Omental fat pad (tissue), 4 donors: ENCODE measurements around a stretch of chr11.

DNA sequence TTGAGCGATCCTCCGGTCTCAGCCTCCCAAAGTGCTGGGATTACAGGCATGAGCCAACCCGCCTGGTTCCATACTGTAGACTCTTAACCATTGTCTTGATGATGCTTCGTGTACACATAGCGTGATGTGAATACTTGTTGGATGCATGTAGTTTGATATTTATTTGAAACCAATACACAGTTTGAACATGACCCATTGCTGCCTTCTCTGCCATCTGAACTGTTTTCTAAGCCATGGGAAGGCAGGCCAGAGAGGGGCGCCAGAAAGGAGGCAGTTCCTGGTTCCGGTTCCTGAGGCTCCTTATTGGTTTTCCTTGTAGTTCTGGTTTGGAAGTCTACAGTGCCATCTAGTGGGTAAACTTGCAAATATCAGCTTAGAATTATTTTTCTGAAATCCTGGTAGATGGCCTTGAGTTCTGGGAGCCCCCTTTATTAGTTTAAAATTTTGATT, 48.2 kb downstream of the GRAMD1B start:
- PRO-cap = no peak
- RAMPAGE, long total RNA, 4 experiments = no peak in any of the 4 experiments

DNA sequence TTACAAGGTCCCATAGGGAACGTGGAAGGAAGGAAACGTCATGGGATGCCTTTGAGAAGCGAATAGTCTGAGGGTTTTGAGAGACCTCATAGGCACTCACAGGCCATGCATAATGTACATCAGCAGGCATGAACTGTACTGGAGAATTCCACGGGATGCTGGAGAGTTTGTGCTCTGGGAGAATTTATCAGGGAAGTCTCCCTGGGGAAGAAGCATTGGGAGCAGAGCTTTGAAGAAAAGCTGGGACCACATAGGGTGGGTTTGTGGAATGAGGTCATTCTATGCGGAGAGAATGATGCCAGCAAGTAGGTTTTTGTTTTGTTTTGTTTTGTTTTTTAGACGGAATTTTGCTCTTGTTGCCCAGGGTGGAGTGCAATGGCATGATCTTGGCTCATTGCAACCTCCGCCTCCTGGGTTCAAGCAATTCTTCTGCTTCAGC, 112.1 kb downstream of the SCN3B start:
- PRO-cap = no peak
- RAMPAGE, long total RNA, 4 experiments = no peak in any of the 4 experiments

DNA sequence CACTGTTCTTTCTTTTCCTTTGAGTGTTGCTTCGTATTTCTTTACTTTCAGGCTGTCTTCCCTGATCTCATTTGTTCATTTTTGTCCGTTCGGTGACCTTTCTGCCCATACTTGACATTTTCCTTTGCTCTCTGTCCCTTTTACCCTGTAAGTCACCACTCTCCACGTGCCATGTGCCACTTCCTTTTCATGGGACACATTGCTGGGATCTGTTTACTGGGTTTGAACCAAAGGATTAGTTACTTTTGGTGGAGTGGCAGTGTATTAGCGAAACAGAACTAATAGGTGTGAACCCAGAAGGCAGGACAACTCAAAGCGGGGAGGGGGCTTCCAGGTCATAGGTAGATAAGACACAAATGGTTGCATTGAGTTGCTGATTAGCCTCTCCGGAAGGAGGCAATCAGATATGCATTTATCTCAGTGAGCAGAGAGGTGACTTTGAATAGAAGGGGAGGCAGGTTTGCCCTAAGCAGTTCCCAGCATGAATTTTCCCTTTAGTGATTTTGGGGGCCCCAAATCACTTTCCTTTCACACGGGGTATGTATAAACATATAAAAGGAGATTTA, 859 bp upstream of the ZNF202 start:
- PRO-cap = no peak
- RAMPAGE, long total RNA, 4 experiments = no peak in any of the 4 experiments

DNA sequence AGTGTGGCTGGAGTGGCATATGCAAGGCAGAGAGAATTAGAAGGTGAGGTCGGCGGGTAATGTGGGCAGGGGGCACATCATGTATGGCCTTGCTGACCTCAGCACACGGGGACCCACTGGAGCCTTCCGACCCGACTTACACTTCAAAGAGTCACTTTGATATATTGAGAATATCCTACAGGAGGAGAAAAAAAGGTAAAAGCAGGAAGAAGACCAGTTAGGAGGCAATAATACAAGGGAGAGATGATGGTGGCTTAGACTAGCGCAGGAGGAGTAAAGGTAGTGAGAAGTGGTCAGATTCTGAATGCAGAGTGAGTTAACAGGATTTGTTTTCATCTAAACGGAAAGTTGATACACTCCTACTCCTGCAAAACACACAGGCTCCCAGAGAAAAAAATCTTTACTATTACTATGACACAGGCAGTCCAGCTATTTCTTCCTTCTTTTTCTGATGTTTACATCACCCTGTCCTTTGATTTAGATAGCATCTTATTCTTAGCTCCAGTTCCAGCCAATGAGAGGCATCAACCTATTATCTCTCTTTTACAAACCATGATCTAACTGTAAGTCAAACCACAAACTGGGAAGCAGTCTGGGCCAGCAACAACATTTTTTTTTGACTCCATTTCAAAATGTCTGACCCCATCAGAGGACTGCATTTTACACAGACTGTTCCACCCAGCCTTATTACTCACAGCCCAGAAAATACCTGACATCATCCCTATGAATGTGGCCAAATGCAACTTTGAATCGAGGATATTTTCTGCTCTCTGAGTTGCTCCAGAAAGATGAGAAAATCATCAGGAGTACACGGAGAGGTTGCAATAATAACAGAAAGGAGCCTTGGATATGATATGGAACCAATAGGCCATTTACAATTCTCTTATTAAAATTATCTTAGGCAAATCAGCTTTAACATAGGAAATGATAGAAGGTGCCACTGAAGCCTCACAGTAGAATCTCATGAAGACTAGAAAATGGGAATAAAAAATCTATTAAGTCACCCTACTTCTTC, 20.9 kb downstream of the TBRG1 start:
- PRO-cap = no peak
- RAMPAGE, long total RNA, 4 experiments = no peak in any of the 4 experiments

GRCh38 chr11:124759428-124759851, 2.6 kb downstream of the ESAM start:
- PRO-cap = no peak
- RAMPAGE, long total RNA, 4 experiments = no peak in any of the 4 experiments

DNA sequence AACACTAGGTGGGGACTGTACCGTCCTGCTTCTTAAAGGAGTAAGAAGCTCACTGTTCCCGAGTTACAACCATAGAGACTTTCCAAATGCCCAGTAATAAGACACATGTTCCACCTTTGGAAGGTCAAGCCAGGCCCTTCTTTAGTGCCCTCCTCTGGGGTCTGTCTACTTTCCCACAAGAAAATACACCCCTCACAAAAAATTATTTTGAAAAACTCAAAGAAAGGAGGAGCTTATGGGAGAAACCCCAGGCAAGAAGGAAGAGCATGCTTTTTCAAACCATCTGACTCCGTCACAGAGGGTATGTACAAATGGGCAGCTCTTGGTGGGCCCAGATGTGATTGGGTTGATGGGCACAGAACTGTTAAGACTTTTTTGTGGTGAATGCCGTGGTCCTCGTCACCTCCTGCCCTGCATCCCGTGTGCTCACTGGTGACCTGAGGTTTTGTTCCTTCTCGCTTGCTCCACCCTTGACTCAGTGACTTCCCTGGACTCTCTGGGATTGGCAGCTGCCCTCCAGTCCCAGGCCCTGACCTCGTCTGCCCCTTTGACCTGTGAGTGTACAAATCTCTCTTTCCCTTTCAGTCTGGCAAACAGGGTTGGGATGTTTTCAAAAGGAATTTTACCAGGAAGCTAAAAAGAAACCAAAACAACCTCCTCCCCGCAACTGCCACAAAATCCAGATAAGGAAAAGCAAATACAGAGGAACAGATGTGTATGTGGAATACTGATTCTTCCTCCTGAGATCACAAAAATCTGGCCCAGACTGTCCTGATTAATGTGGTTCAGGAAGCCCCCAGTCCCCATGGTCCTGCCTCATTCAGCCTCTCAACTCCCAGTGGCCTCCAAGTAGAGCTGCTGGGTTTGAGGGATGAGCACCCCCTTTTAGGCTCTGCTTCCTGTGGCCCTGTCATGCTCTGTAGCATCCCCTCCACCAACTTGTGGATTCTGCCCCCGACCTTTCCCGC, 15.4 kb downstream of the ROBO4 start:
- PRO-cap = no peak
- RAMPAGE, long total RNA, 4 experiments = no peak in any of the 4 experiments

- PRO-cap = no peak
- RAMPAGE, long total RNA, 4 experiments = no peak in any of the 4 experiments
Measured at GRCh38 chr11:124891066-124891665, 6.5 kb downstream of the ROBO4 start.

GRCh38 chr11:125110679-125110887, 843 bp downstream of the TMEM218 start:
- PRO-cap = no peak
- RAMPAGE, long total RNA, 4 experiments = no peak in any of the 4 experiments

- PRO-cap = no peak
- RAMPAGE, long total RNA, 4 experiments = no peak in any of the 4 experiments
Measured at GRCh38 chr11:125123538-125124003, 12.1 kb upstream of the TMEM218 start.

DNA sequence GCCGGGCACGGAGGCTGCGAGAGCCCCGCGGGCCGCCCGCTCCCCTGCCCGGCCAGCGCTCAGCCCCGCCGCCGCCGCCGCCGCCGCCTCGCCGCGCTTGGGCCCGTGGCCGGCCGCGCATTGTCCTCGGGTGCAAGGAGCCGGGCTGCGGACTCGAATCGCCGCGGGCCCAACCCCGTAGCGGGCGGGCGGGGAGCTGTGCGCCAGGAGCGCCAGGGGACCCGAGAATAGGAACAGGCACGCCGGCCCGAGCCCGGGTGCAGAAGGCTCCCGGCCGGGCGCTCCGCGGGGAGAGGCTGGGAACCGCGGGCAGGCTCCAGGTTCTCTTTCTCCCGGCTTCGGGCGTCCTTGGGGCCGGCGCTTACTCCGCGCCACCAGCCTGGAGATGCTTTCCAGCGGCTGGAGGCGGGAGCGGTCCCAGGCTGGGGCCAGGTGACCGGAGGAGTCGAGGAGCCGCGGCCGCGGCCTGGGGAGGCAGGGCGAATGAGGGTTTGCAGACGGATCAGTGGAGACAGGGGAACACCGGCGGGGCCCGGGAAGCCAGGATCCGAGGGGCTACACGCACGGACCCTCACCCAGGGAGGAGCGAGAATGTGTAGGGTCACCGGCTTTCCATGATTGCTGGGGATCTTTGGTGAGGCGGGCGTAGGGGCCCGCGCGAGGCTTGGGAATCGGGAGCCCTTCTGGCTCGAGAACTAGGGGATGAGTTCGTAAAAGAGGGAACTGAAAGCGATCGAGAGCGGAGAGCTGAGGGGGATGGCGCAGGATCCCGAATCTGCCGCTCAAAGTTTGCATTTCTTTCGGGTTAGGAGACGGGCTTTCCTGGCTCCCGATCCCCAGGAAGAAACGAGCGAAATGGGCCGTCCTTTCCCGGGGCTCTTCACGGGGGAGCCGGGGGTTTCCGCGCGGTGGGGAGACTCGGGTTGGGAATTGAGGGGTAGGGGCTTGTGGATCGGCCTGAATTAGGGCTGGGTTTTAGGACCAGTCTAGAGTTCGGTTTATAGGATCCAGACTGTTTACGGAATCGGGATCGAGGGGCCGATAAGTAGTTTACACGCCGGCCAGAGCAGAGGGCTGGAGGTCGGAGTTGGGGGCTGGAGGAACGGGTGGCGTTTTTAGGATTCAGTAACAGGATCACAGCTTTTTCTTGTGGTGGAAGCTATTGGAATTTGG, 917 bp downstream of the PKNOX2 start:
- PRO-cap = no peak
- RAMPAGE, long total RNA, 4 experiments = no peak in any of the 4 experiments

DNA sequence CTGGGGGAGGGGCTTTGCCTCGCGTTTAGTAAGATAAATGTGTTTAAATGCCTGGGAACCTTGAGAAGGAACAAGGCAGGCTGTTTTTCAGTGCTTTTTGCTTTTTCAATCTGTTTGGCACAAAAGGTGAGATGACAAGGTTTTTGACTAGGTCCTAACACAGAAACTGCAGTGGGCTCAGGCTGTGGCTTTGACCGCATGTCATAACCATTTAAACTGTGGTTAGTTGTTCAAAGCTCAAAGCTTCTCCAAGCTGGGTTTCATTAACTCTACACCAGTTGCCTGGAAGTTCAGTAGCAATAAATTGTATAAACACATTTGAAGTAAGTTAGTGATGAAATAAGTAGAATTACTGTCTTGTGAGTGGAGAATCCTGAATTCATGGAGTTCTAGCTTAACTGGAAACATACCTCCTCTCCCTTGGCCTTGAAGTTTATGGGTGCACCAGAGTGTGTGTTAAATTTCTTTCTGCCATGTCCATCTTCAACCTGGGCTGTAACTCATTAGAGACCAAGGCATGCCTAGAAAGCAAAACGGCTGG, 3.7 kb downstream of the PKNOX2 start:
- PRO-cap = no peak
- RAMPAGE, long total RNA, 4 experiments = no peak in any of the 4 experiments

DNA sequence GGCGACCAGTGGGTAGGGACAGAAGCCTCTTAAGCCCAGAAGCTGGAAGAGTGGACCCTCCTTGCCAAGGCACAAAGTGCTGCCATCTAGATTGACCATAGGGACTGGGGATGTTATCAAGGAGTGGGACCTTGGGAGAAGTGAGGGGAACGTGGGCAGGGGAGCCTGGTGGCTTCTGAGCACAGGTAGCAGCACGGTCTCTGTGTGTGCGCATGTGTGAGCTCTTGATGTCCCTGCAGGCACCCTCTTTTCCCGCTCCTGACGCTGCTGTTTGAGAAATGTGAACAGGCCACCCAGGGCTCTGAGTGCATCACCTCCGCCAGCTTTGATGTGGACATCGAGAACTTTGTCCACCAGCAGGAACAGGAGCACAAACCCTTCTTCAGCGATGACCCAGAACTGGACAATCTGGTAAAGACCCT, 110.7 kb downstream of the FEZ1 start:
- PRO-cap = no peak
- RAMPAGE, long total RNA, 4 experiments = no peak in any of the 4 experiments

DNA sequence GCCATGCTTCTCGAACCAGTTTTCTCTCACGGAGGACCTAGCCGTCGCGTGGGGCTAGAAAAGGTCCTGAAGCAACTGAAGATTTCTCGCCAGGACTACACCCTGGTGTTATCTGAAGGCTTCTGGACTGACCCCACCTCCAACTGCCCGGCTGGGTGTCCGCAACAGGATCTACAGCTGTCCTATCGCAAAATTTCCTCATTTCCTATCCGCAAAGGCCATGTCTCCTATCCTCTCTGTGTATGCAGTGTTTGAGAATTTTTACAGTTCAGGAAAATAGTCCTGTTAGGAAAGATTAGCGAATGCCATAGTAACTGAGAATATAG, 13.2 kb upstream of the HYLS1 start:
- PRO-cap = no peak
- RAMPAGE, long total RNA, 4 experiments = no peak in any of the 4 experiments

DNA sequence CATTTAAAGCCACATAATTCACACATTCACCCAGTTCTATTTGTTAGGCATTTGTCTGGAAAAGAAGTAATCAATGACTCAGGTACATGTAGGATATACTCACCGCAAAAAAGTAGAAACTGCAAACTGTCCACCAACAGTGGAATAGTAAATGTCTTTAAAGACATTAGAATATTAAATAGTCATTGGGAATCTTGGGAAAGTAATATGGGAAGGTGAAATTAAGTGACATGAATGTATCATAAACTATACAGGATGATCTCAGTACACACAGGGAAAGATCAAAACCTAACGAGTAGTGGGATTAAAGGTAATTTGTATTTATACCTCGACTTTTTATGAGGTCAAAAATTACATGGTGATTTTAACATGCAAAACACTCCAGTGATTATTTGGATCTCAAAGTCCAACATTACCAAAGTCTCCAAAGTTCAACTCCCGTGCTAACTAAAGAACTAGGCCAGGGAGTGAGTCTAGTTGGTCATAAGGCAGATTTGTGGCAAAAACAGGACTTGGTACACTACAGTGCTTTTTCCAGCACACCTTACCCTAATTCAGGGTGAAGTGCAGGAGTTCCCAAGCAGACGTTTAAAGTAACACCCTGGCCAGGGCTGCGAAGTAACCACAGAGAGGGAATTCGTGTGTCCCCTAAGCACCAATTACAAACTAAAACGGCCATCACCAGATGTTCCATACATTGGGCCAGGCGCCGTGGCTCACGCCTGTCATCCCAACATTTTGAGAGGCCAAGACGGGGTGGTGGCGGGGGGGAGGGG, 1.2 kb downstream of the PUS3 start:
- PRO-cap = no peak
- RAMPAGE, long total RNA, 4 experiments = no peak in any of the 4 experiments

DNA sequence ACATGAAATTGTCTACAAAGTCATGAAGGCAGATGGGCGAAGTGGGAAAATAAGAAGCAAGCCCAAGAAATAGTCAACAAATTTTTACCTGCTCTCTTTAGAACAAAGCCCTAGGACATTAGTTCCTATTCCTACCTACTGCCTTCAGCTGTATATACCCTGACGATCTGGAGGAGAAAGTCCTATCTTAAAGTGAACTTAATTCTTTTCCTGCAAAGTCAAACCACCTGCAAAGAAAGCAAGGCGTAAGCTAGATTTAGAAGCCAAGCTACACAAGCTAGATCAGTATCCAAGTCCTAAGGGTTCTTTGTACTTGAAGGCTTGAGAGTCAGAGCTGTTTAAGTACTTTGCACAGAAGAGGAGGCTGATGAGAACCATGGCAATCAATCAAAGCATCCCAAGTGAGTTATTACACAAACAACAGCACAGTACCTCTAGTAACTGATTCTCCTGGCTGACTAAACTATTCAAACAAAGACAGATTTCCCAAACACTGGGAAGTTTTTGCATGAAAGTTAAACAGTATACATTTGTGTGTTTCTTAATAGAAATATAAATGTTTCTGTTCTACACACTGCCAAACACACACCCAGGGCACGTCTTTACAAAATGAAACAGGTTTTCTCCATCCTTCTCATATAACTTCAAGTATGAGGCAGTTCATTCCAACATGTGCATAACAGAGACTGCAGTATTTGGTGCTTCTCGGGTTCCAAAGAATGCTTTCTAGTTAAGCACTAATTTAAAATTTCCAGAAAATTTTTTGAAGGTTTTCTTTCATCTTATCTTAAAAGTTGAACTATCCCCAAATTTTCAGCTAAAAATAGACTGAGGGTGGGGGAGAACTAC, 1.8 kb downstream of the CDON start:
- PRO-cap = no peak
- RAMPAGE, long total RNA, 4 experiments = start-site peak on the minus strand in 1 of 4 experiments, centred at position 293 of the sequence, 15 reads per replicate

GRCh38 chr11:126104367-126104858, 41.7 kb upstream of the CDON start:
- PRO-cap = no peak
- RAMPAGE, long total RNA, 4 experiments = no peak in any of the 4 experiments

GRCh38 chr11:126124419-126124984, 61.8 kb upstream of the CDON start:
- PRO-cap = no peak
- RAMPAGE, long total RNA, 4 experiments = no peak in any of the 4 experiments

- PRO-cap = no peak
- RAMPAGE, long total RNA, 4 experiments = start-site peak on the minus strand in 1 of 4 experiments, at chr11:126140215-126140301 at its widest, 15 reads per replicate
Measured at GRCh38 chr11:126139954-126140636, 71.4 kb downstream of the RPUSD4 start.

- PRO-cap = no peak
- RAMPAGE, long total RNA, 4 experiments = no peak in any of the 4 experiments
Measured at GRCh38 chr11:126202864-126203700, 8.4 kb downstream of the RPUSD4 start.

DNA sequence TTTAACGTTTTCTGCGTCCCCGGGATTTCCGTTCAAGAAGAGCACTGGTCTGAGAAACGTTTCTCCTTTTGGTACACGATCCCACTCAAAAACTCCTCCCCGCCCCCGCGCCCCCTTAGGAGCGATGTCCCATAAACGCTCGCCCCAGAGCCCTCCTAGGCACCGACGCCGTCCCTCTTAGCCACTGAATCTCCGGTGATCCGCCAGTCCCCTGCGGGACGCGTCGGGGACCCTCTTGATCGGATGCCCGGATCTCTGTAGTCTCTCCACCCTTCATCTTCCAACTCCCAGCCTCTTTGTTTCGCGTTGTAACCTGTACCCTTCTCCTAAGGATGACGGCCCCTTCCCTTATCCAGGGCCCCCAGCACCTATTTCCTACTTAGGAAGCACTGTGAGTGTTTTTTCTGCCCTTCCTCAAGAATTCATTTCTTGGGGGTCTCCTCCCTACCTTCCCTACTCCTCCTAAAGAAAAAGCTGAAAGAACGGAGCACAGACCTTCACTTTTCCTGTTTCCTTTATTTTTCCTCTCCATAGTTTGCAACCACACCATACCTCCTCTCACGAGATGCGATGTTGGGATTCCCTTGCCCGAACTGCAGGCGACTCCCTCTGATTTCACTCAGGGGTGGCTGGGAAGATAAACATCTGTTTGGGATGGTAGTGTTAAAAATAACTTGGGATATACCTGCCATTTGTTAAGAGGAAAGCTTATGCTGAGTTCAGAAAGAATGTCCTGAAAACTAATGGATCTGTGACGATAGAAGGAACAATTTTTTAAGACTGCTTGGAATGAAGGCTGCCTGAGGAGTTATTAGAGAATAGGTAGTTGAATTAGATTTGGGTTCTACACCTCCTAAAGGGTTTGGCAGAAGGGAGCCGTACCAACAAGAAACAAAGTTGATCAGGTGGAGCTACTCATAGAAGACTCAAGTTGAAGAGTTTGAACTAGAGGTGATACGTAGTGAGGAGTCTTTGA, 590 bp downstream of the FAM118B start:
- PRO-cap = no peak
- RAMPAGE, long total RNA, 4 experiments = no peak in any of the 4 experiments